T47D (cell line): ENCODE measurements around a stretch of chr10.

- RRBS = no CpG with 5 or more reads among the region's 5 CpGs
Observed at GRCh38 chr10:23446624-23447354, 7.9 kb downstream of the OTUD1 start.

DNA sequence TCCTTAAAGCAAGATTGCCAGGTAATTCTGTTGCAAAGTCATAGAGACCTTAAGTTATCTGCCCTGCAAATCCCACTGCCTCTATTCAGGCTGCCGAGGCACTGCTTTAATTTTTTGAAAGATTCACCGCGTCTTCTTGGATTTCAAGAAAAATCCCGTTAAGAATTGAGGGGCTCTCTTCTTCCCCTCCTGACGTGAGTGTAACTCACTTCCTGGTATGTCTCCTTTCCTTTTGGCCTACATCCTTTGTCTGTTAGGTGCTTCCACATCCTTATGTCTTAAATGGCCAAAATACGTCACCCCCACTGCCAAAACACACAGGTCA lies 1.4 kb upstream of the KIAA1217 start:
- RRBS = no CpG with 5 or more reads among the region's 6 CpGs

- RRBS = no CpG with 5 or more reads among the region's 13 CpGs
Observed at GRCh38 chr10:24209864-24210554, 1.1 kb downstream of the KIAA1217 start.

DNA sequence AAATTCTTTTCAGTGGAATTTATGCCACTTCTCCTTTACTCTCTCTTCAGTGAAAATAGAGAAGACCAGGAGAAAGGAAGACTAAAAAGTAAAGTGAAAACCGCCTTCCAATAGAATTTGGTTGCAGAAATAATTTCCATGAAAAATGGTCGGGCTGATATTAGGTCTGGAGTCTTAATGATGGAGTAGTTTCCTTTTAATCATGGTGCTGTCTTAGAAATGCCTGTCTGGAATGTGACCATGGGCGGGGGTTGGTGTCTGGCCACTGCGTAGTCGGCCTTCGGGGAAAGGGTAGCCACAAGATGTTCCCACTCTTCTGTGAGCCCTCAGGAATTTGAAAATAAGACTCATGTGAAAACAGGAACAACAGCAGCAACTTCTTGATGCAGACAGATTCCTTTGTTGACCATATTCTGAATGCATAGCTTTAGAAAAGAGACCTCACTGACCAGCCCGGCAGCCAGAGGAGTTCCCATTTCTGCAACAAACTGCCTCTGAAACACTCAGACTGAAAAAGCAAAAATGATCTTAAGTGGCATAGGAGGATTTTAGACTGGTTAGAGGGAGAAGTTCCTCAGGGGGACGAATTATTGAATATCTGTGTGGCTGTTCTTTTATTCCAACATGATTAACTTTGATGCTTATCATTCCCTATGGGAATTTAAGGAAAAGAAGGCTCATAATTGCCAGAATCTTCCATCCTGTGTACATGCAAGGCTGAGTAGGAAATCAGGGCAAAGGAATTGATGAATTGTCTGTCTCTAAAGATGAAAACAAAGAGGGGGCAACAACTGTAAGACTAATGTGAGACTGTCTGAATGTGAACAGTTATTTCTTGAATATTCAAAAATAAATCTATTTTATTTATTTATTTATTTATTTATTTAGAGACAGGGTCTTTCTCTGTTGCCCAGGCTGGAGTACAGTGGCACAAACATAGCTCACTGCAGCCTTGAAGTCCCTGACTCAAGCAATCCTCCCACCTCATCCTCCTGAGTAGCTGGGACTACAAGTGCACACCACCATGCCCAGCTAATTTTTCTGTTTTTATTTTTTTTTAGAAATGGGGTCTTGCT lies 177.1 kb downstream of the KIAA1217 start:
- RRBS = no CpG with 5 or more reads among the region's 8 CpGs

- RRBS = no CpG with 5 or more reads among the region's 8 CpGs
Observed at GRCh38 chr10:24457740-24458567, 249.0 kb downstream of the KIAA1217 start.

- RRBS = 97% methylated on average over 1 of the region's 19 CpGs
Observed at GRCh38 chr10:24473282-24473937, 250.3 kb downstream of the ARHGAP21 start.

- RRBS = no CpG with 5 or more reads among the region's 11 CpGs
Observed at GRCh38 chr10:24483388-24484212, 240.1 kb downstream of the ARHGAP21 start.

GRCh38 chr10:24484772-24485281 lies 238.9 kb downstream of the ARHGAP21 start:
- RRBS = no CpG with 5 or more reads among the region's 3 CpGs

DNA sequence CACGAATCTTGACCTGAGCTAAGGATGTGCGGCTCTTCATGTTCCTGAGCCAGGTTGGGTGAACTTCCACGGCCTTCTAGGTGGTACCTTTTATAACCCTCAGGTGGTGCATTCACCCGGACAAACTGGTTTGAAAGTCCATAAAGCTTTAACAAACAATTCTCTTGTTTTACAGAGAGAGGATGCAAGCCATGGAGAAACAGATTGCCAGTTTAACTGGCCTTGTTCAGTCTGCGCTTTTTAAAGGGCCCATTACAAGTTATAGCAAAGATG lies 229.4 kb downstream of the ARHGAP21 start:
- RRBS = no CpG with 5 or more reads among the region's 5 CpGs

DNA sequence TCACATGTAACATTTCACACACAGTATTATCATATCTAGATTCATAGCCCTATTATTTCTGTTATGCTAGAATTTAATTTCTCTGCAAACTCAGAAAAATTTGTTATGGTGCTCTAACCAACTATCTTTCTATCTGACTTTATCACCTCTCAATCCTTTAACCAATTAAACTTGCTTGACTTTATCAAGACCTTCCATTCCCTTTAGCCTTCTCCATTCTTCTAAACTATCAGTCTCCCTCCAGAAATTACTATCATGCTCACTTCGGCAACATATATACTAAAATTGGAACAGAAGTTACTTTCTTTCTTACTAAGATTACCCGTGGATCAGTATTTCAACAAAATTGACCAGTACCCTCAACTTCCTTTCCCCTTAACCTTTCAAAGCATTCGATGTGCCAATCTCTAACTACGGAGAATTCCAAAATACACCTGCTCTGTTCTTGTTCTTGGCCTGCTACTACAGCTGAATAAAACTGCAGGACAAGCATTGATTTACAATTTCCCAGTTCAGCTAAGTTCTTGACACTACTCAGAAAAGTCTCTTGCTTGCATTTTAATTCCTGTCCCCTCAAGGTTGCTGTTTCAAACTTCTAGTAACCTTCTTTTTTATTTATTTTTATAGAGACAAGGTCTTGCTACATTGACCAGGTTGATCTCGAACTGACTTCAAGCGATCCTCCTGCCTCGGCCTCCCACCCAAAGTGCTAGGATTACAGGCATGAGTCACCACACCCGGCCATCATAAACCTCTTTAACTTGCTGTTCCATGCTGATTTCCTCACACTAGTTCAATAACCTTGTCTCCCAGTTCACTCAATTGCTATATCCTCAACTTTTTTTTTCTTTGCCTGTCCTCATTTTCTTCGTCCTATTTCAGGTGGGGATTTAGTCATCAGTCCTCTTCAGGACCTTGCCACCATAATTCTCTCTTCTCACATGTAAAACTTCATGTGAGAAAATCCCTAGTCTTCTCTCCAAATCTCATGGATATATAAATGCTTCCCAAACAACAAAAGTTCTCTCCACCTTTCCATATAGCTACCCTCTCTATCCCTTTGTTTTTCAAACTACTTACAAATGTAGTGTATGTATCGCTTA lies 80.1 kb downstream of the ARHGAP21 start:
- RRBS = no CpG with 5 or more reads among the region's 10 CpGs

- RRBS = no CpG with 5 or more reads among the region's 6 CpGs
Observed at GRCh38 chr10:24707568-24708549, 15.8 kb downstream of the ARHGAP21 start.

DNA sequence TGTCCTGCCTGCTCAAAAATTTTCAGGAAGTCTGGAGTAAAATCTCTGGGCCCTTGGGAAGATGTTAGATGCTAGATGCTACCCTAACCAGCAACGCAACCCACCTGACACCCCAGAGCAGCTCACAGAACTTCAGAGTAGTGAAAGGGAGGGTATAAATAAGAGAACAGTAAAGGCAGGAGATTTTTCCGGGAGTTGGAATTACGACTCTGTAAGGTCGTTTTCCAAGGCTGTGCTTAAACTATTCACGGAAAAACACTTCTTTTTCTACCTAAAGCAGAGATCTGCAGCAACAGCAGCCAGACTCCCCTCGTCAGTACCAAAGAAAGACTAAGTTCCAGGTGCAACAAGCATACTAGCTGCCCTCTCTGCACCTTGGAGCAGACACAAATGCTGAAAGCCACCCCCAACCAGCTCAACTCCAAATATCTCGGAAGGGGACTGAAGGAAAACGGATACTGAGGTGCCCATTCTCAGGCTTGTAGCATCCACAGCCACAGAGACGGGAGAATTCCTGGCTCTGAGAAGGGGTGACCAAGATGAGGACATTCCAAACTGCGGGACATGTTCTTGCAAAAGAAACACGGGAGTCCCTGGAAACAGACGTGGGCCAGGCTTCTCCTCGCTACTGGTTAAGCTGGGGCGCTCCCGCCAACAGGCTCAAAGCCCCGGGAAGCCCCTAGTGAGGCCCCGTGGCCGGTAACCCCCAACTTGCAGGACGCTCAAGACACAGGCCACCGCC lies 2.5 kb downstream of the ARHGAP21 start:
- RRBS = 96% methylated on average over 3 of the region's 20 CpGs

- RRBS = 60% methylated on average over 1 of the region's 18 CpGs
Observed at GRCh38 chr10:24721805-24722164, 1.9 kb downstream of the ARHGAP21 start.

DNA sequence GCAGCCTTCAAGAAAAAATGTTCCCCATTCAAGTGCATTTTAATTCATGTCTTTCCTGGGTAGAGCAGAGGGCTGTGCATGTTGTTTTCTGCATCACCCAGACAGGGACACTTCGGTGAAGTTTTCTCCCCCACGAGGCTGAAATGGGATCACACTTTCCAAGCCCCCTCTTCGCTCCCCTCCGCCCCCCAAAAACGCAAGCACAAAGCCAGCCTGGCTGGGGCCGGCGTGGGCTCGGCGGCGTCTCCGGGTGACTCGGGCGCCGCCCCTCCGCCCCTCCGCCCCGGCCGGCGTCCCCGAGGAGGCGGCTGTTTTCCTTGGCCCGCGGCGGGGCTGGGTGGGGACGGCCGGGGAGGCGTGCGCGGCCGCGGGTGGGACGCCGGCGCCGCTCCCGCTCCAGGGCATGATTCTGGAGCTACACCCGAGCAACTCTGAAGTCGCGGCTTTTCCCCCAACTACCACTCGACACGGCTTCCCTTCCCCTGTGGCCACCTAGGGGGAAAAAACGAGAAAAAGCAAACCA lies 1.1 kb downstream of the ARHGAP21 start:
- RRBS = under 1% methylated on average over 16 of the region's 42 CpGs

DNA sequence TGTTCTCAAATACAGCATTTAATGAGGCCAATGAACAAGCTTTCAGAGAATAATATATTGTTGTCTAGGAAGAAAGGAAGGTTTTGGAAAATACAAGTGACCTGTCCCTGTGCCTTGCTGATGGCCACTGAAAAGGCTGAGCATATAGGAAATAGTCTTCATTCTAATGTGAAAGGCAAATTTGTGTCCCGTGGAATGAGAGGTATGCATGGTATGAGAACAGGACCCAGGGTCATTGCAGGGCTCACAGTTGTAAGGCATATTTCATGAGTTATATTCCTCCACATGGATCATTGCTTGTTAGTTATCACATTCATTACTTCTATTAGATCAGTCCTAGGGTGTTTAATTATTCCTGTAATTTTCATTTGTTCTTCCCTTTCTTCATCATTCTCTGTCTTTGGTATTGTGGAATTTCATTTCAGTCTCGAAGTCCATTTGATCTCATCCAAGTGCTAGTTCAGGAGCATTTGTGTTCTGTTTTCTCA lies 39.3 kb upstream of the ARHGAP21 start:
- RRBS = no CpG with 5 or more reads among the region's 2 CpGs

DNA sequence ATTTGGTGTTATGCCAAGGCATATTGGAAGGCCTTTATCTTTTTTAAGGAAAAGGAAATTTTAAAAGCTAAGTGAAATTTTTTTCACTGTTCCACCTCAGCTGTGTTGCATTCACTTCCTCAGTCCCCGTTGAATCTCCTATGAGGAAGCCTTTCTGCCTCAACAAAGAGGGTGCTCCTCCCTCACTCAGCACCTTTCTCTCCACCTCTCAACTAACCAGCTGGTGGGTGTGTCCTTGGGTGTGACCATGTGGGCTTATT lies 82.9 kb downstream of the PRTFDC1 start:
- RRBS = no CpG with 5 or more reads among the region's 1 CpG

DNA sequence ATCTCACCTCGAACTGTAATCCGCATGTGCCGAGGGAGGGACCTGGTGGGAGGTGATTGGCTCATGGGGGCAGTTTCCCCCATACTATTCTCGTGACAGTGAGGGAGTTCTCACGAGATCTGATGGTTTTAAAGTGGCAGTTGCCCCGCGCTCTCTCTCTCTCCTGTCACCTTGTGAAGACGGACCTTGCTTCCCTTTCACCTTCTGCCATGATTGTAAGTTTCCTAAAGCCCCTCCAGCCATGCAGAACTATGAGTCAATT lies 53.3 kb upstream of the MYO3A start:
- RRBS = no CpG with 5 or more reads among the region's 8 CpGs

DNA sequence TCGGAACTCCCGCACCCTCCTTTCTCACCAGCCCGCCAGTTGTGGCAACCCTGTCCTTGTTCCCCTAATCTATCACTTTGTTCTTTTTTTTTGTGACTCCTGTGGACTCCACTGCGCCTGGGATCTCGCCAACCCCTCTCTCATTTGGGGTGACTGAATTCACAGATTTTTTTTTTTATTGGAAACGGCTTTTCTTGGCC lies 4.5 kb upstream of the GAD2 start:
- RRBS = no CpG with 5 or more reads among the region's 6 CpGs

- RRBS = no CpG with 5 or more reads among the region's 8 CpGs
Observed at GRCh38 chr10:26249689-26250253, 33.2 kb downstream of the GAD2 start.

DNA sequence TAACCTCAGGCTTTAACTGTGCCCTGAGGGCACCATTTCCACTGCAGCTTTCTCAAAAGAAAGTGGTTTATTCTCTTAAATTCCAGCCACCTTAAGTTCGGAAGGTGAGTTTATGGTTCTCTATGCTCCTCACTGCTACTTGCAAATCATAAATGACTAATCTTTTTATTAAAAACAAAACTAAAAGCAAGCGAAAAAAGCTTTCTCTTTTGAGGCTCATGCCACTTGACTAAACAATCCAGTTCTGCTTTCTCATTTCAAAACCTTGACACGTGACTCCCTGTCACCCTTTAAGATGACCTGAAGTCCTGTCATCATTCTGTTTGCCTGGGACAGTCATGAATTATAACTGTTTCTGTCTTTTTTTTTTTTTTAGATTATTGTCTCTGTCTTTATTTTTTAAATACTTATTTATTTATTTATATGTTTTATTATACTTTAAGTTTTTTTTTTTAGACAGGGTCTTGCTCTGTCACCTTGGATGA lies 7.3 kb upstream of the APBB1IP start:
- RRBS = no CpG with 5 or more reads among the region's 3 CpGs